Skin of body (tissue), 2 donors: ENCODE results near the genes ARSB and ANKRD34B.

GRCh38 chr5:77883684-77883931 lies 107.5 kb upstream of the TBCA start:
- RAMPAGE, long total RNA = no peak

DNA sequence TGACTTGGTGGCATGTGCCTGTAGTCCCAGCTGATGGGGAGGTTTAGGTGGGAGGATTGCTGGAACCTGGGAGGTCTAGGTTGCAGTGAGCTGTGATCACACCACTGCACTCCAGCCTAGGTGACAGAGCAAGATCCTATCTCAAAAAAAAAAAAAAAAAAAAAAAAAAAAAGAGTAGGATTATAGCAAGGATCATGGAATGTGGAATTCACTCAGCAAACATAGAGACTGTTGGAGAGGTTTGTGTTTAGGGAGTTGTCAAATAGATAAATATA lies 204.5 kb upstream of the TBCA start:
- RAMPAGE, long total RNA = no peak

DNA sequence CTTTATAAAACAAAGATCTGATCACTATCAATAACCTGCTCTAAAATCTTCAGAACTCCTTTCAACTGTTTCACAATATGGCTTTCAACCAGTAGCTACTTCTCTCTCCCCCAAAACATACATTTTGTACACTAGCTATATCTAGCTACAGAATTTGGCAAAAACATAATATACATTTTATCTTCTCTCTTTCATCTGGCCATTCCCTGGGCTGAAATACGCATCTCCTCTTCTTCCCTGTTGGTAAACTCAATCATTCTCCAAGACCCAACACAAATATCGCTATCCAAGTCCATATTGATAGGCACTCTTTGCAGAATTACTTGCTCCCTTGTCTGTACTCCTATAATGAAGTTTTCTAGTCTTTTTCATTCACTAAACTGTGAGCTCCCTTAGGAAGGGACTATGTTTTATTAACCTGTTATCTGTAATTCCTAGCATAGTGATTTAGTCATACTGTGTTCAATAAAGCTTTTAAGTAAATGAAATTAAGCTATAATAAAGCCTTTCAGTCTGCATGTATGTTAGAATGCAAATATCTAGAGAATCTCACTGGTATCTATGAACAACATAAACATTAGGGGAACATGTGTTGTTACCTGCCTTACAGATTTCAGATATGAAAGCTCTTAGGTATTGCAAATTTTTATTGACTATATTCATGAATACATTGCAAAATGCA lies 216.0 kb downstream of the AP3B1 start:
- RAMPAGE, long total RNA = no peak

GRCh38 chr5:78115916-78116410 lies 178.5 kb downstream of the AP3B1 start:
- RAMPAGE, long total RNA = no peak

DNA sequence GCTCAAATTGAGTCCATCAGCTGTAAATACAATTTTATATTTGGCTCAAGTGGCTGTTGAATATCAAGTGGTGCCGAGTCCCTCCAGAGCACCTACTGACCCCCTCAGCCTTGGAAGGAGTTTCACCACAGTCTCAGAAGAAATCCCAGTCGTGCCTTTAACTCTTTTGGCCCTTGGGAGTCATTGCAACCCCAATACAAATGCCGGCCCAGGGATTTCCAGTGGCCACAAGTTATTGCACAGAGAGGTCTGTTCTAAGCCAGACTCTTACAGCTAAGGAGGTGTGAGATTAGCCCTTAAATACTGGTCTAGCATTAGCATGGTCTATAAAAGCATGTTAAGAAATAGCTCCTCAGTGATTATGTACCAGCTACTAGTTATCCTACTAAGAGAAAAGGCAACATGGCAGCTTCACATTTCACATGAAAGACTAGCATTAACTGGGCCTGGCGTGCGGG lies 125.0 kb downstream of the SCAMP1 start:
- RAMPAGE, long total RNA = no peak

GRCh38 chr5:78542795-78543892 lies 105.4 kb downstream of the LHFPL2 start:
- RAMPAGE, long total RNA = no peak

- RAMPAGE, long total RNA = no peak
Measured at GRCh38 chr5:78771634-78772323, 123.2 kb upstream of the LHFPL2 start.

- RAMPAGE, long total RNA = no peak
Measured at GRCh38 chr5:78984901-78985700, at the start of gene ARSB. ARSB (minus strand) TSS chr5:78985310.

DNA sequence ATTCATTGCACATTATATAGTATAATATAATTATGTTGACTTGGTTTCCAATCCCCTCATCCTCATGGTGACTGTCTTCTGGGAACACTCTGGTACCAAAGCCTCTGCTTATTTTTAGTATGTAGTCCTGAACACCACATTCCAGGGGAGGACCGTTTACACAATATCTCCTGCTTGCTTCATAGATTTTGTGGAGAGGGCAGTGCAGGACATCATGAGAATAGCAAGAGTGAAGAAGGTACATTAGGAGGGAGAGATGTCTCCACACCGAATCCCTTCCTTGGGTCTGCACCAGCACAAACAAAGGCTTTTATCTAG lies 20.5 kb upstream of the BHMT start:
- RAMPAGE, long total RNA = no peak

- RAMPAGE, long total RNA = no peak
Measured at GRCh38 chr5:79238356-79238686, 2.4 kb downstream of the JMY start.

DNA sequence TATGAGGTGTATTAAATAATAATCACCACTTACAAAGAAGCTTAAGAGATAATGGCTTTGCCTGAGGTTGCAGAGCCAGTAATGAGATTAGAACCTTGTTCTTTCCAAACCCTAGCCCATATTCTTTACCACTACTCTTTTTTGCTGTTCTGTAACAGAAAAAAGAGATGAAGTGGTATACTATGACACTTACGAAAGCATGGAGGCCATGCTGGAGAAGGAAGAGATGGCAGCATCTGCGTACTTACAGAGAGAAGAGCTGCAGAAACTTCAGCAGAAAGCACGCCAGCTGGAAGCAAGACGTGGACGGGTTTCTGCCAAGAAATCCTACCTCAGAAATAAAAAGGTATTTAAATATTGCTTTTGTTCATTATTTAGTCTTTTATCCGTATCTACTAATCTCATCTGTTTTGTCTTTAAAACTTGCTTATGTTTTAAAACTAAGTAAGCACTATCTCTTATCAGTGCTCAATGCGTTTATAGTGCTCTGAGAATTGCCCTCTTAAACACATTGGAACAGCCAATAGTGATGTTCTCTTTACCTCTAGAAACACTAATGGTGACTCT lies 64.7 kb downstream of the JMY start:
- RAMPAGE, long total RNA = no peak

DNA sequence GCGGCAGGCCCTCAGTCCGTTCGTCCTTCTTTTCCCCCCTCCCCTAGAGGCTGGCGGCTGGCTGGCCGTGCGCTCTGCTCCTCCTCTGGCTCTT lies 291 bp upstream of the HOMER1 start:
- RAMPAGE, long total RNA = no peak

DNA sequence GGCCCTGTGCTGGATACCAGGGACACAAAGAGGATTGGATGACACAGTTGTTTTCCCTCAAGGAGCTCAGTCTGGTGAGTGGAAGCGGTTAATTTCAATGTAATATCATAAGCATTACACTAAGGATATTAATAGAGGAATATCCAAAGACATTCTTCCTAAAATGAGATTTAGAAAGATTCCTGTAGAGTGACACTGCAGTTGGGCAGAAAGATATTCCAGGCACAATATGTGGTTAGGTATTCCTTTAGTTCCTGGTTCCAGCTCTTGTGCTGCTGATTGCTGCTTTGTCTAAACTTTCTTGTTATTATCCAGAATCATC lies 6.0 kb downstream of the CMYA5 start:
- RAMPAGE, long total RNA = no peak

GRCh38 chr5:79736269-79736925 lies 46.8 kb downstream of the CMYA5 start:
- RAMPAGE, long total RNA = no peak

GRCh38 chr5:79775289-79775687 lies 85.7 kb downstream of the CMYA5 start:
- RAMPAGE, long total RNA = no peak

GRCh38 chr5:80076720-80077141 lies 41.6 kb downstream of the THBS4 start:
- RAMPAGE, long total RNA = no peak

DNA sequence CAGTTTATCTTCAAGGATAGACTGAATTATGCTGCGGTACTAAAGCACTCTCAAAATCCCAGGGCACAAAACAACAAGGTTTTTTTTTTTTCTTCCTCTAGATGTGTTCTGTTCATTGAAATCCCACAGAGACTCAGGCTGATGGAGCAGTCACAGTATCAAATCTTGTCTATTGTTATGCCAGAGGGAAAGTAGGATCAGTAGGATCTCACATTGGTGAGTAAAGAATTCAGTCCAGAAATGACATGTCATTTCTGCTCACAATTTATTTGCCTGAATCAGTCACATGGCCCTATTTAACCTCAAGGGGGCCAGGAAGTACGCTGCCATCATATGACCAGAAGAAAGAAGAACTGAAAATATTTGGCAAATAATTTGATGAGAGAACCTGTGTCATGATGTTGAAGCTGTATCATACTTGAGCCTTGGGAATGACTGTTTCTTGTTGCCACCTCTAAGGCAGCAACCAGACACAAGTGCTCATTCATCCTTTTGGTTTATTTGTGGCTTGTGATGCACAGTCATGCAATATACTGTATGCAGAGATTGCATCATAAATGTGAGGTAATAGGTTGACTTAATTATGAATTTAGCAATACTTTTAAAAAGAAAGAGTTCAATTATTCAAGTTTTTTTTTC lies 8.4 kb upstream of the ZFYVE16 start:
- RAMPAGE, long total RNA = no peak

DNA sequence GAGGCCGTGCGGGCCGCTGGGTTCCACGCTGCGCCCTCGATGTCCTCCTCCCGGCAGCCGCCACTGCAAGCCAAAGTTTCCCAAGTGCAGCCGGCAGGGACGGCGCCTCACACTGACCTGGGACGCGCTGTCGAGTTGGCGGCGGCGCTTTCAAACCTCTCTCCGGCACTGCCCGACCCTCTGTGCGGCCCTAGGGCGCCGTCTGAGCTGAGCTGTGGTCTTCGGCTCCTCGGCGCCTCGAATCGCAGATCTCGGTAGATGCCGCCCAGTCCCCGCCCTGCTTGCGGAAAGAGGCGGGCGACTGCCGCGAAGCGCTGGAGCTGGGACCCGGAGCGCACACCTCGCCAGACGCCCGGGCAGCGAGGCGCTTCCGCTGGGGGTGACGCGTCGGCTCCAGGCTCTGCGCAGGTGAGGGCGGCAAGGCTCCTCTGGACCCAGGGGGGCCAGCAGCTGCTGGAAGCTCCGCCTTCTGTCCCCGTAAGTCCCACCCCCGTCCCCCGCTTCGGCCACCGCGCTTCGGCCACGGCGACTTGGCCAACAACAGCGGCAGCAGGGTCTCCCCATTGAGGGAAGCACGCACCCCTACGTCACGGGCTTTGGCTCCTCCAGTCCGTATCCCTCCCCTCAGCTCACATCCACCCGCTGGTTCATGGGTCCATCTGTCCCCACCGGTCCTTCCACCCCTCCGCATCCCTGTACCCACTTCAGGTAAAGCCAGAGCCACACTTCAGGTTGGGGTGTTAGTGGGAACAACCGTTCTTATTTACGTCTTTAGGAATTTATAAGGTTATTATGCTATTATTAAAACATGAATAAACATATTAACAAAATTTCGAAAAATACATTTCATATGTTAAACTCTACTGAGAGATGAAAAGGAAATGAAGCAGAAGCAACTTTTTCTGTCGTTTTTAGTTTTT lies at the start of gene ANKRD34B:
Gene ANKRD34B (minus strand): TSS at position 244 of the 920 bp plus-strand sequence.
- RAMPAGE, long total RNA = no peak

DNA sequence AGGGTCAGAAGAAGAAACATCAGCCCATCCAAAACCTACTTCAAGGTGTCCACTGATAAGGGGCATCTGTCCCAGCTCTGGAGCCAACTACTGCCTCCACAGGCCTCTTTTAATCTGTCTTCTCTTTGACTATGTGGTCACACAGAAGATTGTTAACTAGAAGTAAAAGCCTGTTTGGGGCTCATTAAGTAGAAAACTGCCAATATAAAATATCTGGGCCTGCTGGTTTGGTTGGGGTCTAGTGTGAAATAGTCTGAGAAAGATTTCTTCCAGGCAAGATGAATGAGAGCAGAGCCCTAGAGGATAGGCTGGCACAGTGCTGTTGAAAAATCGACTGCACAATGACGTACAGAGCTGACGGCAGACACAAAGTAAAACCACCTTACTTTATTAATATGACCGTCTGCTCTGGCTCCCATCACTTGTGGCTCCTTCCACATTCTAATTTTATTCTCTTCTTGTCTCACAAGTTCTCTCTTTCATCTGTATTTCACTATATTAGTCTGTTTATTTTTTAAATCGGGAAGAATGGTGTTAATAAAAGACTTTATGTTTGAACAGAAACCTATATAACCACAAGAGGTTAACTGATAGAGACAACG lies 22.9 kb upstream of the MSH3 start:
- RAMPAGE, long total RNA = no peak

GRCh38 chr5:80646670-80647192 lies 7.7 kb upstream of the MSH3 start:
- RAMPAGE, long total RNA = no peak